Gastroesophageal sphincter (tissue), 4 donors: Measurements from ENCODE around the genes LYRM1 and UQCRC2.

DNA sequence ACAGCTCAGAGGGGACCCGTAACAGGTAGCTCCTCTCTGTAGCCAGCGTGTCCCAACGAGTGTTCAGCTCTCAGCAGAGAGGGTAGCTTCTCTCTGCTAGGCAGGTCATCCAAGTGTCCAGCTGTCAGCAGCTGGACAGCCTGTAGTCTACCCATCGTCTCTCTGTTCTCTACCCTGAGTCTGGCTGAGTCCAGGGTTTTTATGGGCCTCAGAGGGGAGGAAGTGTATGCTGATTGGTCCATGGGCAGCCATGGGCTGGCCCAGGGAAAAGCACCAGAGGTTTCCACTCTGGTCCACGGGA lies 45.3 kb upstream of the CLEC19A start:
- PRO-cap, result unidirectional peak, minus-strand start at position 173 of the sequence
- RAMPAGE, long total RNA, 4 experiments, result no peak in any of the 4 experiments

DNA sequence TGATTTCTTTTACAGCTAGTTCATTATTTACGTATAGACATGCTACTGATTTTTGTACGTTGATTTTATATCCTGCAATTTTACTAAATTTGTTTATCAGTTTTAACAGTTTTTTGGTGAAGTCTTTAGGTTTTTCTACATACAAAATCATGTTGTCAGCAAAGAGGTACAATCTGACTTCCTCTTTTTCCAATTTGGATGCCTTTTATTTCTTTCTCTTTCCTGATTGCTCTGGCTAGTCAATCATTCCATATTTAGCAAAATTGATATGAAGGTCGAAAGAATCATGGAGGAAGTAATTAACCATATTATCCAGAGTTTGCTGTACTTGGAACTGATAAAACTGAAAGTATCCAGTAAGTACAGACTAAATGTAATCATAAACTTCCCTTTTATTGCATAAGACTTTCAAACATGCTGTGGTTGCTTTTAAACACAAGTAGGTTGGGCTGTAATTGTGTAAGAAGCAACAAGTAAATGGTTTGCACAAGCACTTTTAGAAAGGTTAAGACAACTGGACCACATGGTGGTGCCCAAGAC lies 8.4 kb downstream of the GDE1 start:
- PRO-cap, result no peak
- RAMPAGE, long total RNA, 4 experiments, result no peak in any of the 4 experiments

- PRO-cap, result no peak
- RAMPAGE, long total RNA, 4 experiments, result no peak in any of the 4 experiments
These were observed 1.1 kb downstream of the GDE1 start for GRCh38 chr16:19520768-19521300.

GRCh38 chr16:19524457-19525728 lies 1.2 kb downstream of the CCP110 start:
- PRO-cap, result no peak
- RAMPAGE, long total RNA, 4 experiments, result no peak in any of the 4 experiments

GRCh38 chr16:19854368-19855095 lies 30.1 kb downstream of the GPRC5B start:
- PRO-cap, result no peak
- RAMPAGE, long total RNA, 4 experiments, result no peak in any of the 4 experiments

DNA sequence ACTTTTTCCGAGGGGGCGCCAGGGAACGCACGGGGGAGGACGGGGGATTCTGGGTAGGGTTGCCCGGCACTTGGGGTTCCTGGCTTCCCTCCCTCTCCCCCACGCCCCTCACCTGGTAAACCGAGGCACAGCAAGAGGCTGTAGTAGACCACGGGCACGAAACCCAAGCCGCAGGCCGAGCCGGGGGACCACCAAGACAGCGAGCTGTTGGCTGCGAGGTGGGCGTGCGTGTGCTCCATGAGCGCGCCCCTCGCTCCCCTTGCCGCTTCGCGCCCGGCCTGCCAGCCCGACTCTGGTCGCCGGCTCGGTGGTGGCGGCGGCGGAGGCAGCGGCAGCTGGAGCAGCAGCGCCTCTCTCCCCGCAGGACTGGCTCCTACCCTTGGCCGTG lies 318 bp downstream of the GPR139 start:
- PRO-cap, result no peak
- RAMPAGE, long total RNA, 4 experiments, result no peak in any of the 4 experiments

DNA sequence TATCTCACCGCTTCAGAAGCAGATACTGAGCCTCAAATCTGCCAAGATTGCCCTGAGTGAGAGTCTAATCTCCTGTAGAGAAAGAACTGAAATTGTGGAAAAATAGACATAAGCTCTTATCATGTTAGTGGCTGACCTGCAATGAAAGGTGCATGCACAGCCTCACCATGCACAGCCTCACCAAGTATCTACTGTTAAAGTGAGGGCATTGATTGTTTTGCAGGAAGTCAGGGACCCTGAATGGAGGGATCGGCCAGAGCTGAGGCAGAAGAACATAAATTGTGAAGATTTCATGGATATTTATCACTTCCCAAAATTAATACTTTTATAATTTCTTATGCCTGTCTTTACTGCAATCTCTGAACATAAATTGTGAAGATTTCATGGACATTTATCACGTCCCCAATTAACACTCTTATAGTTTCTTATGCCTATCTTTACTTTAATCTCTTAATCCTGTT lies 1.7 kb downstream of the ACSM2A start:
- PRO-cap, result no peak
- RAMPAGE, long total RNA, 4 experiments, result no peak in any of the 4 experiments

GRCh38 chr16:20675603-20676312 lies 21.7 kb downstream of the ACSM1 start:
- PRO-cap, result no peak
- RAMPAGE, long total RNA, 4 experiments, result start-site peak on the minus strand in 3 of 4 experiments, at chr16:20676156-20676208 at its widest, 8 to 9 reads per replicate

DNA sequence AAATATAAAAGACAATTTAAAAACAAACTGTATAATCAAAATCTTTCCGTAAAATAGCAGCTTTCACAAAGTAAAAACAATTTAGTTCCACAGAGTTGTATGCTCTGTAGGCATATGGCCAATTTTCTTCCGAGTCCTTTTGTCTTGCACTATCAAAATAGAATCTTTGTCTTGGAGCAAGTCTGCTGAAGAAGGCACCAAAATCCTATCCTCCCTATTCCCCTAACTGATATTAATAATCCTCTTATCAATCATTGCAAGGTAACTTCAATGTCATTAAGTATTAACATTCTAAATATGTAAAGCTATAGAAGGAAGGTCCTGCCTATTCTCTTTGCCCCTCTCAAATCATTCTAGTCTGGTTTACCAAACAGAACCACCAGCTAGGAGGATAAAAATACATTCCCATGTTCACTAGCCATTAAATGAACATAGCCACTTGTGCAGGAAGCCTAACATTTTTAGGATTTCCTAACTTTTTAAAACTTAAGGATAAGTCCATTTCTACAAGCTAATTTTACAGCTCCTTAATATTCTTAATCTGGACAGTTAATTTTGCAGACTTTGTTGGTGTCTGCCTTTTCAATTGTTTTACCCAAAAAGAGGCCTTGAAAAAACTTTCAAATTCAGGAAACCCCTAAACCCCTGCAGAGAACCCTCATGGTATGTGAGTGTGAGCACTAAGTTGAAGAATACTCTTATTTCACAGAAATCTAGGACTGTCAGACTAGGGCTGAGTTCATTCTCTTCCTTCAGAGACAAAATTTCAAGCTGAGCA lies 7.3 kb downstream of the THUMPD1 start:
- PRO-cap, result no peak
- RAMPAGE, long total RNA, 4 experiments, result no peak in any of the 4 experiments

- PRO-cap, result no peak
- RAMPAGE, long total RNA, 4 experiments, result no peak in any of the 4 experiments
These were observed 2.7 kb downstream of the ERI2 start for GRCh38 chr16:20803398-20804169.

GRCh38 chr16:20874891-20875147 lies 25.3 kb downstream of the DCUN1D3 start:
- PRO-cap, result no peak
- RAMPAGE, long total RNA, 4 experiments, result no peak in any of the 4 experiments

GRCh38 chr16:20900195-20900963 lies at the start of gene LYRM1:
Gene LYRM1, plus strand, starts transcription at chr16:20900771.
- PRO-cap, result bidirectional peak, plus-strand start at chr16:20900229, minus-strand start at chr16:20900064; bidirectional peak, plus-strand start at chr16:20900700, minus-strand start at chr16:20900358; bidirectional peak, plus-strand start at chr16:20900892, minus-strand start at chr16:20900807
- RAMPAGE, long total RNA, 4 experiments, result start-site peak on the plus strand in 4 of 4 experiments, at chr16:20900423-20900869 at its widest, 59 to 921 reads per replicate; start-site peak on the minus strand in 2 of 4 experiments, at chr16:20900228-20900354 at its widest, 26 to 51 reads per replicate

DNA sequence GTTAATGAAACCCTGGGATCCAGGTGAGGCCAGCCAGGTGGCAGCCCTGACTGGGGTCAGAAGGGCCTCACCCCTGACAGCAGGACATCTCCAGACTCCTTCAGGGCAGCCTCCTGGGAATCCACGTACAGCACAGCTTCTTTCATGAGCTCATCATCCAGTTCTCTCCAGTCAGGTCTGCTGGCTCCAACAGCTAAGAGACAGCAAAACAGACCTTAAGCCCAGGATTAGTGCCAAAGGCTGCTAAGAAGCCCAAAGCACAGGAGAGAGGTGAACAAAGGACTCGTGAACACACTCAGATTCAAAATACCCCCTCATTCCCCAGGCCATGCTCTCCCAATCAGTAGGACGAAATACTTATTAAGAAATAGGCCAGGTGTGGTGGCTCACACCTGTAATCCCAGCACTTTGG lies 16.1 kb downstream of the CRYM start:
- PRO-cap, result no peak
- RAMPAGE, long total RNA, 4 experiments, result no peak in any of the 4 experiments

DNA sequence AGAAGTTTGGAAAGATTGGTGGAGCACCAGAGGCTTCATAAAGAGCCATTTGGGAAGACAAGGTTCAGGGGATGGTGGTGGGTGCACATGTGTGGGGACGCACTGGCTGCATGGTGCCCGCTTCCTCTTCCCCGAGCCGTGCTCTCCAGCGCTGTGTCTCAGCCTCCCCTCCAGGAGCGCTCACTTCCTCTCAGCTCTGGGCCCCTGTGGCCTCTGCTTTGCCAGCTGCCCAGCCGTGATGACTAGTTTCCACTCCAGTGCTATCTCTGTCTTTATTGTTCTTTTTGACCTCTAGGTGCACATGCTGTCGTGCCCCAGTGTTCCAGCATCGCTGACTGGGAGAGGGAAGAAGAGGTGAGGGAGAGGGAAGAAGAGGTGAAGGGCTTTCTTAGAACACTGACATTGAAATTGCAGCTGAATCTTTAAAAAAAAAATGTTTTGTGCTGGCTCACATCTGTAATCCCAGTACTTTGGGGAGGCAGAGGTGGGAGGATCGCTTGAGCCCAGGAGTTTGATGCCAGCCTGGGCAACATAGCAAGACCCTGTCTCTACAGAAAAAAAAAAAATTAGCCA lies 78.4 kb upstream of the CRYM start:
- PRO-cap, result no peak
- RAMPAGE, long total RNA, 4 experiments, result no peak in any of the 4 experiments

GRCh38 chr16:21598228-21598929 lies 998 bp upstream of the METTL9 start:
- PRO-cap, result unidirectional peak, plus-strand start at chr16:21598777
- RAMPAGE, long total RNA, 4 experiments, result no peak in any of the 4 experiments

- PRO-cap, result bidirectional peak, plus-strand start at chr16:21953298, minus-strand start at chr16:21953005
- RAMPAGE, long total RNA, 4 experiments, result start-site peak on the minus strand in 2 of 4 experiments, at chr16:21953011-21953040 at its widest, 5 to 7 reads per replicate
These were observed 391 bp upstream of the UQCRC2 start for GRCh38 chr16:21952771-21953168.

- PRO-cap, result bidirectional peak, plus-strand start at chr16:21953298, minus-strand start at chr16:21953005; unidirectional peak, plus-strand start at chr16:21953386
- RAMPAGE, long total RNA, 4 experiments, result start-site peak on the plus strand in 4 of 4 experiments, at chr16:21953323-21953381 at its widest, 117 to 1,098 reads per replicate
These were observed at the start of gene UQCRC2 for GRCh38 chr16:21953169-21954228. Gene UQCRC2, plus strand, starts transcription at chr16:21953361.

DNA sequence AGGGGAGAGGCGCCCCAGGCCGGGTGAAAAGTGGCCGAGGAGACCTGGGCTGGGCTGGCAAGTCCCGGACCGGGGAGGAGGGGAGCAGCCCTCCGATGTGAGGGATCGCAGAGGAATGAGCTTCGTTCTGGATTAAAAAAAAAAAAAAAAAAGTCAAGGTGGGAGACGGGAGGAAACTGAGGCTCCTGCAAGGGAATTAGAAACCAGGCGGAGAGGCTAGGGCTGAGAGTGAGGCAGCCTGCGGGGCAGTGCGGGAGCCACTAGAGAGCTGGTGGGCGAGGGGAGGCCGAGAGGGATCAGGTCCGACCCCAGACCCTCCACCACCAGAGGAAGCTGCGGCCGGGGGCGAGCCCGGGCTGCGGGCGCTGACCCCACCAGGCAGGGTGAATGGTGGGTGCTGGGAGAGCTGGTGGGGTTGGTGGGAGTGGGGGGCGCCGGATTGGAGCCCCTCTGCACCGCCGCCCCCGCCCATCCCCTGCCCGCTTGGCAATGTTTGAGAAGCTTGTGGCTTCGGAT lies 759 bp downstream of the MOSMO start:
- PRO-cap, result no peak
- RAMPAGE, long total RNA, 4 experiments, result no peak in any of the 4 experiments

GRCh38 chr16:22320922-22321737 lies 23.9 kb downstream of the POLR3E start:
- PRO-cap, result no peak
- RAMPAGE, long total RNA, 4 experiments, result no peak in any of the 4 experiments

DNA sequence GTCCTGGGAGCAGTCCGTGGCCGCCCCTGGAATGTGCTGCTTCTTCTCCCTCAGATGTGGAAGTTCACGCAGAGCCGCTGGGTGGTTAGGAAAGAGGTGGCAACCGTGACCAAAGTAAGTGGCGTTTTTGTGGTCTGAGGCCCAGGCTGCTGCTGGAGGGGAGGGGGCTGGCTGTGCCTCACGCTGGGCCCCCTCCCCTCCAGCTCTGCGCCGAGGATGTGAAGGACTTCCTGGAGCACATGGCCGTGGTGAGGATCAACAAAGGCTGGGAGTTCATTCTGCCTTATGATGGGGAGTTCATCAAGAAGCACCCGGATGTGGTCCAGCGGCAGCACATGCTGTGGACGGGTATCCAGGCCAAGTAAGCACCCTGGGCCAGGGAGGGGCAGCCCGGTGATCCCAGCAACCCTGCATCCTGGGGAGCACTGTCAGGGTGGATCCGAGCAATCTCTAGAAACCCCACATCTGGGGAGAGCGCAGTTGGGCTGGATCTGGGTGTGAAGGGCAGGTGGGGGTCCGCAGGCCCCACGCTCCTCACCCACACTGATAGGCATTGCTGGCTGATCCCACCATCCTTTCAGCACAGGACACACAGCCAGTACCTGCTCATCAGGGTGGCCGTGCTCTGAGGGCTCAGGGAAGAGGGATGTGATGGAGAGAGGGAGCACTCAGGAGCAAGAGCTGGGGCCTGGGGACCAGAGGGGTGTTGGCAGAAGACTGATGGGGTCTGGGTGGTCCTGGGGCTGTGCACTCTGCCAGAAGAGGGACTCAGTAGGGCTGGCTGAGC lies 27.3 kb downstream of the POLR3E start:
- PRO-cap, result no peak
- RAMPAGE, long total RNA, 4 experiments, result no peak in any of the 4 experiments